Bronchus (tissue), 1 donor: ENCODE measurements around a stretch of chr3.

- PRO-cap: no peak
These were observed 40.8 kb downstream of the NUP210 start for GRCh38 chr3:13379190-13379781.

- PRO-cap: no peak
These were observed 3.9 kb downstream of the NUP210 start for GRCh38 chr3:13416289-13416649.

DNA sequence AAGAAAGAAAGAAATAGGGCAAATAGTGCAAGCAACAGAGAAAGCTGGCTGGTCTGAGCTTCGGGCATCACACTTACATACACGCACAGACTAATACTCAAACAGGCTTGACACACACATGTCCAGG lies 1.3 kb downstream of the NUP210 start:
- PRO-cap: no peak

GRCh38 chr3:13420816-13421944 lies 1.1 kb upstream of the NUP210 start:
- PRO-cap: bidirectional peak, plus-strand start at chr3:13421202, minus-strand start at chr3:13420938

GRCh38 chr3:13428256-13428495 lies 8.1 kb upstream of the NUP210 start:
- PRO-cap: no peak

DNA sequence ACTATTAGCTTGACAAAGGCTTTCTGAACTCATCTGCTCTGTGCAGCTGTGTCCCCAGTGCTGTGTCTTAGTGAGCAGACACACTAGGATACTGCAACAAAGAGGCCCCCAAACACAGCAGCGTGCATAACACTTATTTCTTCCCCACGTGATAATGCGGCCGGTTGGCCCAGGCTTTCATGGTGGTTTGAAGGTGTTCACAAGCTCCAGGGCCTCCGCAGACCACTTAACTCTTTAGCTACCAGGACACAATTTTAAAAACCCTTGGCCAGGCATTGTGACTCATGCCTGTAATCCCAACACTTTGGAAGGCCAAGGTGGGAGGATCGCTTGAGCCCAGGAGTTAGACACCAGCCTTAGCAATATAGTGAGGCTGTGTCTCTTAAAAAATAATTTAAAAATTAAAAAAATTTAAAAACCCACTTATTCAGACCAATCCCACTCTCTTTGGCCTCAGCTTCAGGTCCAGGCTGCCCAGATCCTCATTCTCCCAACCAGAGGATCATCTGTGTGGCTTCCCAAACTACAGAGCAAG lies 2.0 kb upstream of the HDAC11 start:
- PRO-cap: no peak

- PRO-cap: no peak
These were observed 758 bp downstream of the HDAC11 start for GRCh38 chr3:13480530-13481598.

- PRO-cap: no peak
These were observed 24.6 kb downstream of the HDAC11 start for GRCh38 chr3:13504527-13505213.

- PRO-cap: no peak
These were observed 23.0 kb upstream of the FBLN2 start for GRCh38 chr3:13525621-13526581.

- PRO-cap: no peak
These were observed 5.8 kb upstream of the FBLN2 start for GRCh38 chr3:13543016-13543730.

DNA sequence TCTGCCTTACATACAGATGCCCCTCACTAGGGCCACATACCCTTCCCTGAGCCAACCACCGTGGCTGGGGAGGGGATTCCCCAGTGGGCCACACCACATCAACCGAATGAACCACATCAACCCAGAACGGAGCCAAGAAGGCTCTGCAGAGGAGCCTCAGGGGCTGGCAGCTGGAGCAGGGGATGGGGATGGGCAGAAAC lies 4.5 kb upstream of the FBLN2 start:
- PRO-cap: no peak

DNA sequence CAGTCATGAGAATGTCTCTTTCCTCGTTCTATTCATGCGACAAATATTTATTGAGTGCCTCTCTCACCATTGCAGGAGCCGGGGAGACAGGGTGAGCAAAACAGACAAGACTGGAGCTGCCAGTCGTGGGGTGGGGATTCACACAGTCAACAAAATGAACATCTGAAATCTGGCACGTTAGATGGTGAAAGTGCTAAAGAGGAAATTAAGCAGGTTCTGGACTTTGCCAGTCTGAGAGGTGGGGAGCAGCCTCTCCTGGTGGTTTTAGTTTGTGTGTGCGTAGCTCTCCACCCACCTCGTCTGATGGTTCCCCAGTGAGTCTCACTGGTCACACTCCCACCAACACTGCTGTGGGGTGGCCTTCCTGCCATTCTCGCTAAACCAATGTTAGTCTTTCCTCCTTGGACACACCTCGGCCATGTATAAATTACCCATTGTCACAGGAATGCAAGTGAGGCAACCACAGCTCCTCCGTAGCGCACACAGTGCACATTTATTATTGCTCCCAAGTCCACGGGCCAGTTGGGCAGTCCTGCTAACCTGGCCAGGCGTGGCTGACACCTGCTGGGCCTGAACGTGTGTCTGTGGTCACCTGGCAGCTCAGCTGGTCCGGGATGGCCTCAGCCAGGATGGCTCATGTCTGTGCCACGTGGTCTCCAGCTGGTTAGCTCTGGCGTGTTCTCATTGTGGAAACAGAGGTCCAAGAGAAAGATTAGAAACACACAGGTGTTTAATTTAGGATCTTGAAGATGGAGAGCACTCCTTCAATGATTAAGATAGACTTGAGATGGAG lies 31.6 kb downstream of the FBLN2 start:
- PRO-cap: no peak

GRCh38 chr3:13650533-13650965 lies 101.6 kb downstream of the FBLN2 start:
- PRO-cap: no peak

DNA sequence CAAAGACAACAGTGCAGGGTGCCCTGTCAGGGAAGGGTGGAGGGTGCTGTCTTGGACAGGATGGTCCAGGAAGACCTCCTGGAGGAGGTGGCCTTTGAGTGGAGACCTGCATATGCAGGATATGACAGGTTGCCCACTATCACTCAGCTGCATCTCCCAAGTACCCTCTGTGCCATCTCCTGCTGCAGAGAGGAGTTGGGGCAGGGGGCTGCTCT lies 14.0 kb downstream of the WNT7A start:
- PRO-cap: no peak

GRCh38 chr3:14046878-14047412 lies 77.7 kb downstream of the CHCHD4 start:
- PRO-cap: no peak

- PRO-cap: no peak
These were observed 6.5 kb downstream of the TMEM43 start for GRCh38 chr3:14131313-14131852.

DNA sequence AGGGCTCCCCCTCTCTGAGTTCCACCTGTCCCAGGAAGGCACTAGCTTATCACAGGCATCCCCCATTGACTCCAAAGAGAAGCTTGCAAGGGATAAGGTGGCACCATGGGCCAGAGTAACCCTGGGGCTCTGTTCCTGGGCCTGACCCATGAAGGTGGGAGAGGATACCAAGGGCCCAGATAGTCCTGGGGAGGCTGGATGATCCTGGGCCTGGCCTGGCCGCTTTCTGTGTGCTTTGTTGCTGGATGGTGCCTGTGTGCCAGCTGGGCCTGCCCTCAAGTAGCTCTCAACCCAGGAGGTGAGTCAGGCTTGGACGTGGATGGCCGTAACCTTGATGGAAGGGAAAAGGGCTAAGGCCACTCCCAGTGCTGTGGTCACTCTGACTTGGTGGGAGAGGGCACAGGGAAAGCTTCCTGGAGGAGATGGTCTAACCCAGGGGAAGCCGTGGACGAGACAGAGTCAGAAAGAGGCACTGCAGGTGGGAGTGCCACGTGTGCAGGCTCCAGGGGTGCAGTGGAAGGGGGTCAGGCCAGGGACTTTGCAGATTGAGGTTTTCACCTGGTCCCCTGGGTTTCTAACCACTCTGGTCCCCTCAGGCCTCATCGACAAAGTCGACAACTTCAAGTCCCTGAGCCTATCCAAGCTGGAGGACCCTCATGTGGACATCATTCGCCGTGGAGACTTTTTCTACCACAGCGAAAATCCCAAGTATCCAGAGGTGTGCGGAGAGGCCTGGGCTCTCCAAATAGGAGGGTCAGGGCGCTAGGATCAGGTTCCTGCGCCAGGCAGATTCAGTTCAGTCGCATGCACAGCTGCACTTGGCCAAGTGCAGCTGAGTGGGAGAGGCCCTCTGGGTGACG lies 9.6 kb downstream of the TMEM43 start:
- PRO-cap: no peak

DNA sequence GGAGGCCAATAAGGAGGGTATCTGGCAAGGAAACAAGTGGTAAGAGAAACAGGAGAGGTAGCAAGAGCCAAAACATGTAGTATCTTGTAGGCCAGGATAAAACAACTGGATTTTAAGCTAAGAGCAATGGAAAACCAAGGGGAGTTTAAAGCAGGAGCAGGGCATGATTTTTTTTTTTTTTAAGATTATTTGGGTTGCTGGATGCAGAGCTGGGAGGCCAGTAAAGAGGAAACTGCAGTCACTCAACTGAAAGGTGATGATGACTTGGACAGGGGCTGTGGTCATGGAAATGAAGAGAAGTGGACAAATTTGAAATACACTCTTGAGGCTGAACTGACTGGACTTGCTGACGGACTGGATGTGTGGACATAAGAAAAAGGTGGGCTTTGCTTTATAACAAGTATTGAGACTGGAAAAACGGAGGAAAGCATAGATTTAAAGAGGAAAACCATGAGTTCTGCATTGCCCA lies 828 bp downstream of the XPC start:
- PRO-cap: no peak

DNA sequence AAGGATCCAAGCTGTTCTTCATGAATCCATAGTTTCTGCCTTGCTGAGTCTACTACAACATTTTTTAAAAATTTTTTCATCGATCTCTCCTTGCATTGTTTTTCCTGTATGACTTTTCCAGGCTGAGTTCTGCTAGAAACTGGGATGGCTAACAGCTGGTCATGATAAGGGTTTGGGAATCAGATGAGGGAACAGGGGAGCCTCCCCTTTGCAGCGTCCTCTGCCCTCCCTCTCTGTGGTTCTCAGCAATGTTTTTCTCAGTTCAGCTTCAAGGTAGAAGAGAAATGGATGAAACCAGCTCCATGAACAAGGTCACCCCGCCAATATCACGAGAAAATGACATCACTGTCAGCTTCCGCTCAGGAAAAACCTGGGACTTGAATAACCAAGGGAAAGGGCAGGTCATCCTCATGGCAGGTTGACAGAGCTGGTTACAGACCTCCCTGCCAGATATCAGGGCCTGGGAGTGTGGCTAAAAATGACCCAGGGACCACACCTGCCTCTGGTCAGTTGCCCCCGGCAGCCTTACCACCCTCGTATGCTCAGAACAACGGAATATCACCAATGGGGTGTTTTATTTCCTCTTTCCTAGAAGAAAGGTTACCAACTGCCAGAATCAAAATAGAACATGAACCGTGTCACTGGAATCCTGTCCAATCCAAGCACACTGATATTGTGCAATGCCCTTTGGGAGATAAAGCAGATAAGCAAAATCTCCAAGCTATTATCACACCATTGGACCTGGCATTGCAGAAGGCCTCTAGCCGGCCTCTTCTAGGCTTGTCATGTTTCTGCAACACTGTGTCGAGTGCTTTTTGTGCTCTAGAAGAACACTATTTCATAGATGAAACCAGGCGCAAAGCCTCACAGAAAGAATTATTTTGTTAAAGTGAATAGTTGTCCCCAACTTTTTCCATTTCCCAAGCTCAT lies 26.1 kb downstream of the LSM3 start:
- PRO-cap: no peak

DNA sequence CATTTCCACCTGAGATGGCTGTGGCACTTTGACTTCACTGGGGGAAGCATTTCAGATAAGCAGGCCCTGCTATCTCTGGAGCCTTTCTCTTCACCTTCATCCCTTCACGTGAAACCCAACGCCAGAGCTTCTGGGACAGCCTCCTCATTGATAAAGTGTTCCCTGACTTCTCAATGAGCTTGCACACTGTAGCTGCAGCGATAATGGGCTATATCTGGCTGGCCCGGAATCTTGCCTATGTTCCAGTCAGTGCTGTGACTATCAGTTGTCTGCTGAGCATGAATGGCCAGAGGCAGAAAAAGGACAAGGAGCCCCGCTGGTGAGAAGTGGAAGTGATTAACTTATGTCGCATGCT lies 53.8 kb downstream of the LSM3 start:
- PRO-cap: no peak